H7 (cell line): ENCODE results near the genes R3HDML, SERINC3, PKIG and CCN5.

DNA sequence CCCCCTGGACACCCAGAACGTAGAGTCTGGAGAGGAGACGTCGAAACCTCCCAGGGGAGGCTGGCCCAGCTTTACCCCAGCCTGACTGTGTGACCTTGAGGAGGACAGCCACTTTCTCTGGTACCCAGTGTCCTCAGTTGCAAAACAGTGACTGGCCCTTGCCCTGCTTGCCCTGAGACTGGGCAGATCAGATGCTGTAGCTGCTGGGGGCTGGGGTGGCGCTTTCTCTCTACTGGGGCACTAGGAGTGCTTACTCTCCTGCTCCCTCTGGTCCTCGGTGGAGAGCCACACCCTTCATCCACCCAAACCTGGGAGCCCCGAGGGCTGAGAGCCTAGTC is 538 bp downstream of the LPIN3 start:
- RAMPAGE, long total RNA: no peak

DNA sequence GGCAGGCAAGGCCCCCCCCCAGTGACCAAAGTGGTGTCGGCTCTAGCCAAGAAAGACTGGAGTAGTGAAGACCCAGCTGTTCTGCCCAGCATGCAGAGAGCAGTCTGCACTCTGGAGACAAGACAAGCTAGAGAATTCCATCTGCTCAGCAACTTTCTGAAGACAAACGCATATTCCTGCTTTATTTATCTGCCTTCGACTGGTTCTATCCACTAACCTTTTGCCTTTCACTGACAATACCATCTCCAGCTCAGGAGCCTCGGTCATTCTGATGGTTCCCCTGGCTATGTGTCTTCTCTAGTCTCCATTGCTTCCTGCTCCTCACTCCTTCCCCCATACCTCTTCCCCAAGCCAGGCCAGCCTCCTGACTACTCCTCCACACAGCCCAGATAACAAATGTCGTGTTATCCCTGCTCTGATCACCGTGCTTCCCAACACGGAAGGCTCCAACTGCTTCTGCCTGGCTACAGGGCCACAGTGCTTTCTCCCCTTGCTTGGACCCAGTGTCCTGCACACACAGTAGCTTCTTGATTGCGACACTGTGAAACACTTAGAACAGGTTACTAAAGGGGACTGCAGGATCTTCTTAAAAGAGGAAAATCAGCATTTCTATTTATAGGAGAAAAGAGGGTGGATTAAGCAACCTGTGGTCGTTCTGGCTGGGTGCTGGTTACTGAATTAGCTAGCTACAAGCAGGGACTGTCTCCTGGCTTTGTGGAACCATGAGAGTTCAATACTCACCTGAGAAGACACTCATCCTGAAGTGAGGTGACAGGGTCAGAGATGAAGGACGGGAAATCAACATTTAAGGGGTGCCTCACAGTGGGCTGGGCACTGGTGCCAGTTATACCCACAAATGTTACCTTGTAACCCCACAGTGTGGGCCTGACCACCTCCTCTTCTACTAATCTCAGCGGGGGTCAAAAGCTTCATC is 86.9 kb upstream of the EMILIN3 start:
- RAMPAGE, long total RNA: no peak

GRCh38 chr20:41470189-41470933 is 103.7 kb upstream of the EMILIN3 start:
- RAMPAGE, long total RNA: no peak

- RAMPAGE, long total RNA: no peak
These were observed 4.8 kb downstream of the SRSF6 start for GRCh38 chr20:43462374-43463029.

- RAMPAGE, long total RNA: no peak
These were observed 16.7 kb upstream of the SGK2 start for GRCh38 chr20:43542094-43542492.

- RAMPAGE, long total RNA: no peak
These were observed 746 bp upstream of the IFT52 start for GRCh38 chr20:43590007-43590375.

GRCh38 chr20:43751067-43751822 is 24.4 kb upstream of the GTSF1L start:
- RAMPAGE, long total RNA: no peak

DNA sequence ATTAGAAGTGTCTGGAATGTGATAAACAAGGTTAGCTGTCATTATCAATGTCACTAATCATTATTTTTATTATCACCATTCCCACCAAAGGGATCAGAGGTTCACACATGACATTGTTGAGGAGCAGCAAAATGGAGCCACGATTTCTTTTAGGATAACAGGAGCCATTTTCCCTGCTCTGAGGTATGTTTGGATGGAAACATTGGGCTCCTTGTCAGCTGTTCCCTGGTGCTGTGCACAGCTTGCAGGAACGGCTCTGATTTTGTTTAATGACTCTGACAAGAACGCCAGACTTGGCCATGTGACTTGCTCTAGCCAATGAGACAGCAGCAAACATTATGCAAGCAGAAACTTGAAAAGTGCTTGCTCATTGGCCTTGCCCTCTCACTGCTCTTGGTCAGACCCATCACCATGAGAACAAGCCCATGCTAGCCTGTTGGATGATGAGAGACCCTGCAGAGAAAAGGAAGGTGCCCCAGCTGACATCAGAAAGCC is 97.1 kb downstream of the JPH2 start:
- RAMPAGE, long total RNA: no peak

- RAMPAGE, long total RNA: no peak
These were observed 70.3 kb downstream of the JPH2 start for GRCh38 chr20:44116715-44117005.

DNA sequence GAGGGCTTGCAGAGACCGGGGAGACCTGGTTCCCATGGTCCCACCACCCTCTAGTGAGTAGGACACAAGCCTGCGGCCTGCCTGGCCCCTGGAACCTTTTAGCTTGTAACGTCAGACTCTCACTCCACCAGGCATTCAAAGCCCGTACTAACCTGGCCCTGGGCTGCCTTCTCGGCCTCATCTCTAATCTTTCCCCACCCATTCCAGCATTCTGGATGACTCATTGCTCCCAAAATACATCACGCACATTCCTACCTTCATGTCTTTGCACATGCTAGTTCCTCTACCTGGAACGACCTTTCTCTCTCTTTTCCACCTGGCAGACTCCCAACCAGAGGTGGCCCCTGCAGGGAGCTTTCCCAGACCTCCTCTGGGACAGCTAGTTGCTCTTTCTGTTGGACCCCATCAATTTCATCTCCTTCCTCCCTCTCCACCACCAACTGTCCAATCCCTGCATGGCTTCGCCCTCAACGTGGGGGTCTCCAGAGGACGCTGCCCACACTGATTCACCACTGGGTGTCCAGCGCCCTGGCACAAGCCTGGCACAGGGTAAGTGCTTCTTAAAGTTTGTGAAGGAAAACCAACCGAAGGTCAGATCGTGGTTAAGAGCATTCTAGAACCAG is 35.3 kb downstream of the JPH2 start:
- RAMPAGE, long total RNA: no peak

- RAMPAGE, long total RNA: no peak
These were observed at the start of gene R3HDML for GRCh38 chr20:44336883-44337288. TSS of gene R3HDML (plus strand) at chr20:44337043.

GRCh38 chr20:44388377-44389543 is 33.3 kb downstream of the HNF4A start:
- RAMPAGE, long total RNA: no peak

- RAMPAGE, long total RNA: no peak
These were observed 37.6 kb downstream of the HNF4A start for GRCh38 chr20:44392989-44393571.

DNA sequence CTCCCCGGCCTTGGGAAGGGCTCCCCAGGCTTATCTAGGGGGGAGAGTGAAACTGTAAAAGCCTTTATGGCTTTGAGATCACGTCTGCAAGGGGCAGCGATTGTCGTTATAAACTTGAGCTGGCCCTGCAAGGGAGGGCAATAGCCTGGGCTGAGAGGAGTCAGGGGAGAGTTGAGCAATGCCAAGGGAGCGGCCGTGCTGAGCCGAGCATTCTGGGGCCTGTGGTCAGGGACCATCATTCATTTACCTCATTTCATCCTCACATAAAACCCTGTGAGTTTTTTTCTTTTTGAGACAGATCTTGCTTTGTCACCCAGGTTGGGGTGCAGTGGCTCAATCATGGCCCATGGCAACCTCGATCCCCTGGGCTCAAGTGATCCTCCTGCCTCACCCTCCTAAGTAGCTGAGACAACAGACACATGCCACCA is 32.9 kb upstream of the TTPAL start:
- RAMPAGE, long total RNA: no peak

DNA sequence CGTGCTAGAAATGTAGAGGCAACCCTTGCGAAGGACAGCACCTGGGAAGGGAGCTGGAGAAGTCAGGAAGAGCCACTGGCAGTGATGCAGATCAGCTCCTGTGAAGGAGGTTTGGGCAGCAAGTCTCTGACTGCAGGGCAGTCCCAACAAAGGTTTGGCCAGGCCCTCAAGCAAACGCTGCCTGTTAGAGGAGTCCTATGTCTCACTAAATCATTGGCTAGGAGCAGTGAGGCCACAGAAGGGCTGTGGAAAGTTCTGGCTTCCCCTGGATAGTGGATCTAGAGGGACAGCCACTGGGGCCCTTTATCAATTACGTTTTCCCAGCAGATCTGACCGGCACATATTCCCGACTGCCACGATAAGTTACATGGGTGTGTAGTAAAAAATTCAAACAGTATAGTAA is 2.5 kb downstream of the TTPAL start:
- RAMPAGE, long total RNA: no peak

DNA sequence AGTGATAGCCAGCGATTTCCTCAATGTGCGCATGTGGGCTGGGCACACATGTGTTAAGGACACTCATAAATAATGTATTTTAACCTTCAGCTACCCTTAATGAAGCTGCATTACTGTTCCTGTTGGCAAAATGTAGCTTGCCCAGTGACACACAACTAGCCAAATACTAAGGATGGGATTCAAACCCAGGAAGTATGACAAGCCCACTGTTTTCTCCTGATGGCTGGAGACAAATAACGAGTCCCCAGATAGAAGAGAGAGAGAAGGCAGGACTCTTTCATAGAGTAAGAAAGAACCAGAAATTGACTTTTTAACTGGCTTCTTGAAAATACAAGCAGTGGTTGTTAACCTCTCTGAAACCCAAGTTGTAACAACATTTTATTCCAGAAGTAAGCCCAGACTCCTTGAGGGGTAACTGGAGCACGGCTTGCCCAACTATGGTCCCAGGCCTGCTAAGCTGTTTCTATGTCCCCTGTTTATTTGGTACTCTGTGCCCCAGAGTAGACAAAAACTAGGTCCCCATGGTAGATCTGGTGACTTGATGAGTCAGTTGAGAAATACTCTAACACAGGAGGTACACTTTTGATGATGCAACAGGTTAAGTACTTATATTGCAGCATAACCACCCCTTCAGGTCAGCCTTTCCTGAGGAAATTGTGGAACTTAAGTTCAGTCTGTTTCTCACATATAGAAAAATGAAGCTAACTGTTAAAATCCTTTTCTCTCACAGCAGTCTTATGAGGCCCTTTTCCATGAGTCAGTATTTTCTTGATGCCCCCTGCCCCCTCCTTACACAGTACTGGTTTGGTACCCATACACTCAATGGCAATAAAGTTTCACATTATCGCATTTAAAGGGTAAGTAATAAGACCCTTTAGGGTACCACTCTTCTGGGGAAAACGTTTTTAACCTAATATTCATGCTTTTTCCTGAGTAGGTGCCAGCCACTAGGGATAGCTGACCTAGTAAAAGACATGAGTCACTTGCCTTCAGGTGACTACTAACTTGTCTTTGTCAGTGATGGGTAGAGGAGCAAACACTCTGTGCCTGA is 19.5 kb downstream of the TTPAL start:
- RAMPAGE, long total RNA: no peak

DNA sequence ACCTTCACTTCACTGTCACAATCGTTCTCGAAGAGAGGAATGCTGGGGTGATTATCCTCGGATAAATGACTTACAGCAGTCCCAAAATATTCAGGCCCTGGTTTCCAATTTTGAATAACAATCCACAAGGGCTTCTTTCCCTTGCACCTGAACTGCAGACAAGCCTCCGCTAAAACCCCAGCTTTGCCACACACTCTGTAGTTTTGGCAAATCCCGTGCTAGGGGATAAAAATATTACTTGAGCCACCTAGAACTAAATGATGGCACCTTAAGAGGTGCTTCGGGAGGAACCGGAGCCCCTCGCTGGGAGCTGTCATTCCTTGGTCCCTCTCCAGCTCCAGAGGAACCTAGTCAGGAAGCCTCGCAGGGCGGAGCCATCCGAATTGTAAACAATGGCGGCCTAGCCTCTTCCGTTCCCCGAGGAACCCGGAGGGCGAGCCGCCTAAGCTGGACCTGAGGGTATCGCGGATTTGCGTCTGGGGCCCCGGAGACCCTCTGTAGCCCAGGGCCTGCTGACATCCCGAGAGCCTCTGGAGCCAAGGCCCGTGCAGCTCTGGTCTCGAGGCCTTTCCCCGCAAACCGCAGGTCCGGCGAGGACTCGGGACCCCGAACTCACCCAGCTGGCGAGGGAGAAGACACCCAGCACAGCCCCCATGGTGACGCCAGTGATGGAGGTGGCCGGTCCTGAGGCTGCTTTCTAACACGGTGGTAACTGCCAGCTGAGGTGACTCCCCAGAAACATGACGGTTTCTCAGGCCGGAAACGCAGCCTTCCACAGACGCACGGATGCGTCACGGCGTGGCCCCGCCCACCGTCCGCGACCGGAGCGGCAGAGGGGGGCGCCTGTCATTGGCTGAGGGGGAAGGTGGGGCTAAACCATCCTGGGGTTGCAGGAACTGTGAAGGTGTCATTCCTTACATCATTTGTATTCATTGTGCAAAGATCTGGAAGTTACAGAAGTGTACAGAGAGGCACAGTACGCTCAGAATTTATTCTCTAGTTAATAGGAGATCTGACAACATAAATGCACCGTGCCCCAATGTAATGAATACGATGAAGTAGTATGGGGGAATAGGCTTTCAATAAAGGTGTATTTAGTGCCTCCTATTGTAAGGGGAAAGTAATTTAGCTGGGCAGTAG is at the start of gene SERINC3:
TSS of gene SERINC3 (minus strand) at position 774 of the 1,140 bp plus-strand sequence.
- RAMPAGE, long total RNA: start-site peak on the minus strand centred at position 747 of the sequence, 14 bp wide, 80 reads

GRCh38 chr20:44581945-44583076 is at the start of gene PKIG:
TSS of gene PKIG (plus strand) at chr20:44582579.
- RAMPAGE, long total RNA: no peak

- RAMPAGE, long total RNA: no peak
These were observed 33.0 kb downstream of the ADA start for GRCh38 chr20:44618465-44618998.

DNA sequence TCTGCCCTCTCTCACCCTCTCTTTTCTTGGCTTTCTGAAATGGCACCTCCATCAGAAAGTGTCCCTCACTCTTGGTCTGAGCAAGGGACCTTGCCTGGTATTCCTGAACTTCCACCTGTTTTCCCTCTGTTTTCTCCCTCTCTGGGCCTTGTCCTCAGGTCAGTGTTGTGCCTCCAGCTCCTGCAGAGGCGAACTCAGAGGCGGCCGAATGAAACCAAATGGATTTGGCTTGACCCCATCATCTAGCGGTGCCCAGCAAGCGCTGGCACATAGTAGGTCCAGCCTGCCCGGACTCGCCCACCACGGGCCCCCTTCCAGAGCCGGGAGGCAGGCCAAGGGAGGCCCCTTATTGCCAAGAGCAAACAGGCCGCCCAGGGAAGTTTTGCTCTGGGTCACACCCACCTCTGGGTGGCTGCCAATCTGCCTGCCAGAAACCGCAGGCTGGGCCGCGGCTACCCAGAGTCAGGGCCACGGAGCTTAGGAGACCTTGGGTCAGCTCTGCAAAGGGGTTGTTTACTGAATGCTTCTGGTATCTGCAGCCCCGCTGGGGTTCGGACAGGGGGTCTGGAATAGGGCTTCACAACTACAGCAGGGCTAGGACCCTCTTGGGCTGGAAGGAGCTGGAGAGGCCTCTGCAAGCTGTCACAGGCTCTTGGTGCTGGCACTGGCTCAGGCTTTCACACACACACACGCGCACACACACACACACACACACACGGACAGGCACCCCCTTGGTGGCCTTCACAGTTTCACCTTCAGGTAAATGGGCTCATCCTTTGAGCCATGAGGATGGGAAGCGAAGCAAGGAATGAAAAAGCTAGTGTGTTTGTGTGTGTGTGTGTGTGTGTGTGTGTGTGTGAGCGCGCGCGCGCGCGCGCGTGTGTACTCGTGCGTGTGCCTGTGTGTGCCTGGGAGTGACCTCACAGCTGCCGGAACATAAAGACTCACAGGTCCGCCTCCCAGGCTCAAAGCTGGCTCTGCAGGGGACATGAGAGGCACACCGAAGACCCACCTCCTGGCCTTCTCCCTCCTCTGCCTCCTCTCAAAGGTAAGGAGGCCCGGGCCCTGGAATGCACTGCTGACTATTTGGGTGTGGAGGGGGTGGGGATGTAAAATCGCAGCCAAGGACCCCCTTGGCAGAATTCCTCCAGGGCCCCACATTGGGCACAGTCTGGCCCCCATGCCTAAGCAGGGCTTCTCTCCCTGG is at the start of gene CCN5:
TSS of gene CCN5 (plus strand) at position 967 of the 1,207 bp plus-strand sequence.
- RAMPAGE, long total RNA: no peak